ENCODE measurements around a stretch of chr1.

- CAGE, long polyA plus RNA, result no peak
- RRBS, result 18% methylated on average over 4 of the region's 13 CpGs
Observed at GRCh38 chr1:164320800-164321186, 238.2 kb upstream of the PBX1 start.

DNA sequence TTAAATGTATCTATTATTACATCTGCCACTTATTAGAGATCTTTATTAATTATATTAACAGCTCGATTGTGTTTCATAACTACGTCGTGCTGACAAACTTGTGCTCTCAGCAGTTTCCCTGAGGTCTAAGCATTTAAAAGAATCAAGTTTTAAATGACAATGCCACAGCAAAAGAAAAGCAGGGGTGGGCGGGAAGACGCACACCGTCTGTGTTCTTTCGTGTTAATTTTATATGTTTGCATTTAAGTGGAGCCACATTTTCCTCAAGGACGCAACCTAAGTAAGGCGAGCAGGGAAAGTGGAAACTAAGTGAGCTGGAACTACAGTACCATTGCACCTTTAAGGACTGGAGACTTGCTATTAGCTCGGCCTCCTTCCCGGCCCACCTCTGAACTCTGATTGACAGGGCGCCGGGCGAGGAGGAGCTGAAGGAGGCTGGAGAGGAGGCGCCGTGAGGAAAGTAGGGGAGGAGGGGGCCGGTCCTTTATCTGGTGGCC, 450 bp upstream of the PBX1 start:
- CAGE, long polyA plus RNA, result no peak
- RRBS, result 1% methylated on average over 3 of the region's 17 CpGs

DNA sequence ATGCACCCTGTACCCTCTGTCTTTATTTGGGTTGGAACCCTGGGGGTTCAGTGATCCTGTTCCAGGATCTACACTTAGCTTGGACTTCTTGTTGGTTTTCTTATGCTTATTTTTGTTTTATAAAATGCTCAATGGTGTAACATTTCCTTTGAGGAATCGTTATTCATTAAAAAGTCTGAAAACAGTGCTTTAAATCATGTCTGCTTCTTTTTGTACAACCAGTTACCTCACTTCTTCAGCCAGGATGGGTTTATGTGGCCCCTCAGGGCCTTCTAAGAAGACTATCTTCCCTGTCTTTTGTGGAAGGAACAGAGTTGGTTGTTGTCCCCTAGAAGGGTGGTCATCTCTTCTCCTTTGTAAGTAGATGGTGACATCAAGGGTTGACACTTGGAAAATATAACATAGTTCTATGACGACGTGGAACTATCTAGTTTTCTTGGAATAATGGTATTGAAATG, 38.1 kb downstream of the PBX1 start:
- CAGE, long polyA plus RNA, result no peak
- RRBS, result no CpG with 5 or more reads among the region's 3 CpGs

DNA sequence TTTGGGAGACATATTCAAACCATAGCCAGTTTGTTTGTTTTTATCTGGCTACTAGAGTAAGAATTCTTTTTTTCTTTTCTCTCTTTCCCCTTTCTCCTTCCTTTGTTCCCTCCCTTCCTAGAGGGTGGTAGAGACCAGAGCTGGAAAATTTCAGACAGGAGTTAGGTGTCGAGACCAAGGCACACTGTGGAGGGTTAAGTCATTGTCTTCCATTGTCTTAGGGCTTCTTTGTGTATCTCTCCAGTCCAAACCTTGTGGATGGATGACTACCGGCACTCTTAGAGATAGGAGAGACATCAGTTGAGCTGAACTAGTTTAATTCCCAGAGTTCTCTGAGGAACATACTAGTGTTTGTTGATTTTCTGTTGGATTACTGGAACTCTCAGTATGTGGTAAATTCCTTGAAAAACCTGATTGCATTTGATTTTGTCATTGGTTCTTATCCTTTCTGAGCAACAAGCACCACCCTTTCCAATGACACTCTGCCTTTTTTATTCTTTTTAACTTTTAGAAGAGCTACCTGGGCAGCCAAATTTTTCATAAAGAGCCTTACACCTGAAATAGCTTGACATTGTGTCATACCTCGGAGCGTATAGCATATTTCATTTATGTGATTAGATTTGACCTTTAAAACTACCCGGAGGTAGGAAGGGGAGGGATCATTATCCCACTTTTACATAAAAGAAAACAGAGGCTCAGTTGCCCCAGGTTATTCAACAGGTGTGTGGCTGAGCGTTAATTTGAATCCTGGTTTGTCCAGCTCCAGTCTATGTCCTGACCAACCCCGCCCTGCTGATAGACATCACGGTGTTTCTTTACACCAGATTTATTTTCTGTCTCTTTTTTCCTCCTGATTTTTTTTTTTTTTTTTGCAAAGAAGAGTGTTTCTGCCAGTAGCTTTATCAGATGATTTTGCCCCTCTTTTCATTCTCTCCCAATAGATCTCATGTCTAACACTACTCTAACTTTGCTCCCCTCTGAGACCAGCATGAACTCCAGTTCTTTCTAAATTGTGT, 39.5 kb downstream of the PBX1 start:
- CAGE, long polyA plus RNA, result no peak
- RRBS, result no CpG with 5 or more reads among the region's 8 CpGs

DNA sequence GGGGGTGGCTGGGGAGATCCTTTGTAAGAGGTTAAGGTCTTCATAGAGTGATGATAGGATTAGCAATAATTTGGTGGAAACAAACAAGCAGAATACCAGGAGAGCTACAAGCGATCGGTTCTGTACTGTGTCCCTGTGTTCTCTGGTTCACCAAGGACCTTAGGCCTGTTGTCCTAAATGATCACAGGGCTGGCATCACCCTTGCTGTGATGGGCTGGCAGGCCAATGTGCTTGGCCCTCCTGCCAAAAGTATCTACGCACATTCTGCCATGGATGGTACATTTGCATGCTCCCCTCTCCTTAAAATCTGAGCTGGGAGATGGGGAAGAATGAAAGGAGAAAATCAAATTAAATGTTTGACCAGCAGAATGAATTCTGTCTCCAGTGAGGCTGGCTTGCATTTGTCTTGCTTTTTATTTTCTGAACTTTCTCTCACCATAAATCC, 51.6 kb downstream of the PBX1 start:
- CAGE, long polyA plus RNA, result no peak
- RRBS, result no CpG with 5 or more reads among the region's 3 CpGs

DNA sequence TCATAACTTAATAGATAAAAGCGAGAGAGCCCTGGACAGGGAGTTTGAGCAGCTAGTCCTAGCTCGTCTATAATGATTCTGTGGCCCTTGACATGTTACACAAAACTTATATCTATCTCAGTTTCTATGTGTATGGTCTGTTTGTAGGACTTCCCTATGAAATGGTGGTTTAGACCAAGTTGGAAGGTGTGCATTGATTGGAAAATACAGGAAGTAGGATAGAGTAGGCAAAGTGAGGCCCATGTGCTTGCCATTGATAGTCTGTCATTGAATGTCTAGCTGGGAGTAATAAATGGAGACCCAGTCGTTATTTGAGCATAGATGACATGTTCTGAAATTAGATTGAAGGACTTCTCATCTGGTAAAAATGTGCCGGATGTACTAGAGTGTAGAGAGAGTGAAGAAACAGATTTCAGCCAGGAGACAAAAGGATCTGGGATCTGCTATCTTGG, 136.8 kb downstream of the PBX1 start:
- CAGE, long polyA plus RNA, result no peak
- RRBS, result no CpG with 5 or more reads among the region's 4 CpGs

GRCh38 chr1:164792390-164792855, 233.4 kb downstream of the PBX1 start:
- CAGE, long polyA plus RNA, result no peak
- RRBS, result 76% methylated on average over 2 of the region's 19 CpGs

GRCh38 chr1:165036410-165036702, 320.2 kb downstream of the LMX1A start:
- CAGE, long polyA plus RNA, result no peak
- RRBS, result no CpG with 5 or more reads among the region's 5 CpGs

GRCh38 chr1:165253747-165254146, 102.8 kb downstream of the LMX1A start:
- CAGE, long polyA plus RNA, result no peak
- RRBS, result no CpG with 5 or more reads among the region's 3 CpGs

- CAGE, long polyA plus RNA, result no peak
- RRBS, result no CpG with 5 or more reads among the region's 8 CpGs
Observed at GRCh38 chr1:165424298-165424886, 20.5 kb downstream of the RXRG start.

DNA sequence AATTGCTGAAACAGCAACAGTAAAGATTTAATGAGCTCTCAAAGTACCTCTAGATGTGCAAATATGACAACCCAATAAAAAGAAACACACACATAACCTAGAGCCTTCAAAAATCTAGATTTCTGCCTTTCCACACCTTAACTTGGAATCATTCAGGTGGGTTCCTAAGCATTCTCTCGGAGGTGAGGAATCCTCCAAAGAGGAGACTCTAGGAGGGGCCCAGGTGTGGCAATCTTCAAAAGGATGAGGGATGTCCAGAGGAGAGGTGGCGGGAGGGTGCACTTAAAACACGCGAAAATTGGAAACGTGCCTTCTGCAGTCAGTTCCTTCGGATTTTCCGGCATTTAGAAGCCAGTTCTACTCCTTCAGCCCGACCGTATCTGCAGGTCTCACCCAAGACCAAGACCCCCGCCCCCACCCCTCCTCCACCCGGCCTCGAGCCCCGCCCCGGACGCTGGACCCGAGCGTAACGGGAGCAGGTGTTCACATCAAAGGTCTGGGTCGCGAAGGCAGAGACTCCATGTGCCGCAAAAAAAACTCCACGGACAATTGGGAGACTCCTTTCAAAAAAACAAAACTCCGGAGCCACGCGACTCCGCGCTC, 896 bp upstream of the MGST3 start:
- CAGE, long polyA plus RNA, result no peak
- RRBS, result under 1% methylated on average over 9 of the region's 27 CpGs

GRCh38 chr1:165645984-165646405, 15.0 kb downstream of the MGST3 start:
- CAGE, long polyA plus RNA, result no peak
- RRBS, result no CpG with 5 or more reads among the region's 4 CpGs

DNA sequence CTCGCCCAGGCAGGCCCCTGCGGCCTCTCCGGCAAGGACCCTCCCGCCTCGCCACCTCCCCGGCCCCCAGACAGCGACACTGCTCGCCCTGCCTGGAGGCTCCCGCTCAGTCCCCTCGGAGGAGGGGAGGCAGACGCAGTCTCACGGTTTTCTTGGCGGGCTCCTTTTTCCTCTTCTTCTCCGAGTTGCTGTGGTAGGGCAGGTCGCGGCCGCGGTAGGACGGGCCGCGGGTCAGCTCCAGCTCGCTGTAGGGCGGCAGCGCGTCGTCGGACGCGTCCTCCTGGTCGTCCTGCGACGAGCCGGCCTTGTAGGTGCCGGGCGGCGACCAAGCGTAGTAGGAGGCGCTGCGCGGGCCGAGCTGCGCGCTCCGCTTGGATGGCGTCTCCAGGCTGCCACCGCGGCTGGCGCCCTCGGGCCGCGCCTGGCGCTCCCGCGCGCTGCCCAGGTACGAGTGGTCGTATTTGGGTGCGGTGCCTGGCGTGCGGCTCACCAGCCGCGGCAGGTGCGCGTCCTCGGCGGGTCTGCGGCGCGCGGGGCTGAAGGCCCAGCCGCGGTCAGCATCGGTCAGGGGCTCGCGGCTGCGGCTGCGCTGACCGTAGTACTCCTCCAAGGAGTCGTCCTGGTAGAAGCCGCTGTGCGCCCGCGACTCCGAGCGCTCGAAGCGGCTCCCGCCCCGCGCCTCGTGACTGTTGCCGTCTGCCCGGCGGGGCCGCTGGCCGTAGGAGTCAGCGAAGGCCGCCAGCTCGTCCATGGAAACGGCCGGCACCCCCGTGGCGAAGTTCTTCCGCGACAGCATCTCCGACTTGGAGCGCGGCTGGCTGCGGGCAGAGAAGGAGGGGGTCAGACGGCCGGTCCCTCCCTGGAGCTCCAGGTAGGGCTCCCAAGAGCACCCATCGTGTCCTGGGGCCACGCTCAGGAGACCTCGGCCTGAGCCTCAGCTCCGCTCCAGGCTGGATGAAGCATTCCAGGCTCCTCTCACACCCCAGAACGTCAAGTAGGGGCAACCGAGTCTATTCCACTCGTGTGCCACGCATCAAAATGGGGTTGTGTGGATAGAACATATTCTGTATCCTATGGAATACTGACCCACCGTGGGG, 44.8 kb upstream of the TADA1 start:
- CAGE, long polyA plus RNA, result no peak
- RRBS, result 13% methylated on average over 19 of the region's 120 CpGs

DNA sequence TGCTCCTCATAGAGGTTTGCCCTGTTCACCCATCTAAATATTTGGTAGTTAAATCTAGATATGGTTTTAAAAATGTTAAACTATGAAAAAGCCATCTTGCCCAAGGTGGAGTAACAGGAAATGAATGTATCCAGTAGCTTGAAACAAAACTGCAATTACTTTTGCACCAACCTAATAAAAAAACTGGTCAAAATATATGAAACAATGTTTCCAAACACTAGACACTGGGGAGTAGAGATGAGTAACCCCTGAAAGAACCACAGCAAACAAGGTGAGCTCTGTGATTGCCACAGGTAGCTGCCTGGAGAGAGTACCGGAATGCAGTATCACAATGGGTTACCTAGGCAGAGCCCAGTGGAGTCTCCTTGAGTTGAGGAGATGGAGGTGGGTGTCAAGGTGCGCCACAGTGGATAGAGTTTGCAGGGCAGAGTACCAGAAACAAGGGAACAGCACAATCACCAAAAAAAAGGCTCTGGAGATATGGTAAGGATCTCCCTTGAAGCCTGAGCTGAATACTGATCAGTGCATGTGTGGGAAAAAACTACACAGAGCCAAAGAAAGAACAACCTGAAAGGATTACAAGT, 4.1 kb upstream of the MAEL start:
- CAGE, long polyA plus RNA, result no peak
- RRBS, result no CpG with 5 or more reads among the region's 2 CpGs

GRCh38 chr1:167066477-167067062, 23.6 kb downstream of the GPA33 start:
- CAGE, long polyA plus RNA, result no peak
- RRBS, result 2% methylated on average over 9 of the region's 29 CpGs

GRCh38 chr1:167219685-167220714, 686 bp upstream of the POU2F1 start:
- CAGE, long polyA plus RNA, result no peak
- RRBS, result 2% methylated on average over 16 of the region's 73 CpGs

DNA sequence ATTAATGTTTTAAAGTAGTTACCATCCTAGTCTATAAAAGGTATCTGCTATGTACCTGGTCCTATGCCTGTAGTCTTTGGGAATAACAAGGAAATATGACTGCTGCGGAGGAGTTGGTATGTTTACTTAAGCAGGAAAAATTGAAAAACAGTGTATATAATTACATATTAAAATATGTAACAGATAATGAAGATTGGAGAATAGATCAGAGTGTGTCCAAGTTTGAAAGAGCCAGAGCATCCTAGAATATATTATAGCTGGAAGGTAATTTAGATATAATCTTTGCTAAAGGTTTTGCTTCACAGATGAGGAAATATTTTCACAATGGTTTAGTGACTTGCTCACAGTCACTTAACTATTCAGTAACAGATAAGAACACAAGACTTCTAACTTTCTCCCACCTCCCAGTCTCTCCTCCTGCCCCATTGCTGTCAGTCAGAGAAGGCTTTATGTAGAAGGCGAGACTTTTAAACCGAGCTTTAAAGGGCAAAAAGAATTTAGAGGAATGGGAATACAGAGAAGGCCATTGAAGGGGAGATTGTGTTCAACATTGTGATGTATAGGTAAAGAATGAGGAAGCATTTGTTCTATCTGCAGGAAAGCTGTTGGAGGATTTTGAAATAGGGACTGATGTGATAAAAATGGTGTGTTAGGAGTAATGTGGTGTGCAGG, 7.1 kb downstream of the POU2F1 start:
- CAGE, long polyA plus RNA, result no peak
- RRBS, result no CpG with 5 or more reads among the region's 3 CpGs

DNA sequence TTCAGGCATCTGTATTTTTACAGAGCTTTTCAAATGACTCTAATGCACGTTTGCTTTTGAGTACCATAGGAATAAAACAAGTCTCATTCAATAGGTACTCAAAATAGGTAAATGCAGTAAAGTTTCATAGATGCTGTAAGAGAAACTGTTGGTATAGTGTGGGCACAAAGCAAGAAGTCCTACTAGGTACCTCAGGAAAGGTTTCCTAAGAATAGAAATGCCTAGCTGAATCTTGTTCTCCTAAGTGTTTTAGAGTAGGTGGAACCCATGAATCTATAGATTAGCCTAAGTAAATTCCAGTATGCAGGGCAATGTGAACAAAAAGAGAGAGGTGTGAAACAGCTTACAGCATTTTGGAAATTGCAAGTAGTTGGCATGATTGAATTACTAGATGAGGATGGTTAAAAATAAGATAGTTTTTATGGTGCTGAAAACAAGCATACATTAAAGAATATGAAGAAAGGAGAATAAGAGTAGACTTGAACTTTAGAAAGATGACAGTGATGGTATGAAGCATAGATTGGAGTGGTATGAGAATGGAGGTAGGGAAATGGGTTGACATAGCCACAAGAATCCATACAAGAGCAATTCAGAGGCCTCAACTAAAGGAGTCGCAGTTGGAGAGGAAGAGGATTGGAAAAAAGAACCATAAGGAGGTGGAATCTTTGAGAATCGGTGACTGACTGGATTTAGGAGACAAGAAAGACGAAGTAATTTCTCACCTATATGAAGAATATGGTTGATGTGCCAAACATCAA, 34.6 kb downstream of the POU2F1 start:
- CAGE, long polyA plus RNA, result no peak
- RRBS, result no CpG with 5 or more reads among the region's 4 CpGs

GRCh38 chr1:167272184-167272939, 51.7 kb downstream of the POU2F1 start:
- CAGE, long polyA plus RNA, result no peak
- RRBS, result no CpG with 5 or more reads among the region's 3 CpGs

DNA sequence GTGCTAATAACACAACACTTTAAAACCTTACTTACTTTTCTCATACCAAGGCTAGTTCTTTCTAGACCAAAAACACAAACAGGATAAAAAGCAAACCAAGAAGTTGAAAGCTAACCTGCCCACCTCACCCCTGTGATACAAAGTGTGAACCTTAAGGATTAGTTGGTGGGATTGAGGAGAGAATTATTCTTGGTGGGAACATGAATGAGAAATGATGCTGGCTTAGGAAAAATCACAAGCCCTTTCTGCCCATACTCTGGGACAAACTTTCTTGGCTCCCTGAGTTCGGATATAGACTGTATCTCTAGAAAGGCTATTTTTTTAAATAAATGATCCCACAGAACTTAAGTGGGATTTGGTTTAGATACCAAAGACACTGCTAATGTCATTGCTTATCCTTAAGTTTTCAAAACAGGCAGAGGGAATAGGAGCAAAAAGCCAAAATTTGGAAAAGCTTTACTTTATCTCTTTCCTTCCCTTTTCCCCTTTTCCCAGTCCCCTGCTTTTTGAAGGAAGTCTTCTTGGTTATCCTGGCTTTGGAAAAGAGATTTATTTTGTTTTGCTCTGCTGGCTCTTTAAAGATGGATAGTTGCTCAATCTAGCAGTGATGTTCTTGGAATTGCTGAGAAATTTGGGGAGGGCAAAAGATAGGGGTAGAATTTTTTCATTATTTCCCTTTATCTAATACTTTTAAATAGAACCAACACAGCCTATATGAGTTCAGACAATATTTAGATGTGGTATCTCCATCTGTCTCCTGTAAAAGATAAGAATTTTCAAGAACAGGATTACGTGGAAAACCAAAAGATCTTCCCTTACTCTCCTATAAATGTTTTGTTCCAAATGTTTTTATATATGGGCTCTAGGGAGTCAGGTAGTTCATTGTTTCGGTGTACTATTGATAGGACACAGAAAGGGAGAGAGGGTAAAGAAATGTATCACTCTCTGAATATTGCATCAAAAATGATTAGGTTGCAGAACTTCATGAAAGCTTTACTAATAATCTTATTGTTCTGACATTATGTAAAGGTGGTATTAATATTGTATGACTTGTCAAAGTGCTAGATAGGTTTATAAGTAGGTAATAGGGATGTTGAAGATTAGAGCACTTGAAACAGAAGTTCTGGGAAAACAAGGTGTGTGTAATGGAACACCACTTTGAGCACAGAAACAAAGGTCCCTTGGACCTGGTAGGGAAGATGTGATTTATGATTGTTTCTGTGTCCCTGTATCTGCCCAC, 95.5 kb downstream of the CD247 start:
- CAGE, long polyA plus RNA, result no peak
- RRBS, result no CpG with 5 or more reads among the region's 3 CpGs